Frontal cortex (tissue), 2 donors: ENCODE measurements around a stretch of chr3.

DNA sequence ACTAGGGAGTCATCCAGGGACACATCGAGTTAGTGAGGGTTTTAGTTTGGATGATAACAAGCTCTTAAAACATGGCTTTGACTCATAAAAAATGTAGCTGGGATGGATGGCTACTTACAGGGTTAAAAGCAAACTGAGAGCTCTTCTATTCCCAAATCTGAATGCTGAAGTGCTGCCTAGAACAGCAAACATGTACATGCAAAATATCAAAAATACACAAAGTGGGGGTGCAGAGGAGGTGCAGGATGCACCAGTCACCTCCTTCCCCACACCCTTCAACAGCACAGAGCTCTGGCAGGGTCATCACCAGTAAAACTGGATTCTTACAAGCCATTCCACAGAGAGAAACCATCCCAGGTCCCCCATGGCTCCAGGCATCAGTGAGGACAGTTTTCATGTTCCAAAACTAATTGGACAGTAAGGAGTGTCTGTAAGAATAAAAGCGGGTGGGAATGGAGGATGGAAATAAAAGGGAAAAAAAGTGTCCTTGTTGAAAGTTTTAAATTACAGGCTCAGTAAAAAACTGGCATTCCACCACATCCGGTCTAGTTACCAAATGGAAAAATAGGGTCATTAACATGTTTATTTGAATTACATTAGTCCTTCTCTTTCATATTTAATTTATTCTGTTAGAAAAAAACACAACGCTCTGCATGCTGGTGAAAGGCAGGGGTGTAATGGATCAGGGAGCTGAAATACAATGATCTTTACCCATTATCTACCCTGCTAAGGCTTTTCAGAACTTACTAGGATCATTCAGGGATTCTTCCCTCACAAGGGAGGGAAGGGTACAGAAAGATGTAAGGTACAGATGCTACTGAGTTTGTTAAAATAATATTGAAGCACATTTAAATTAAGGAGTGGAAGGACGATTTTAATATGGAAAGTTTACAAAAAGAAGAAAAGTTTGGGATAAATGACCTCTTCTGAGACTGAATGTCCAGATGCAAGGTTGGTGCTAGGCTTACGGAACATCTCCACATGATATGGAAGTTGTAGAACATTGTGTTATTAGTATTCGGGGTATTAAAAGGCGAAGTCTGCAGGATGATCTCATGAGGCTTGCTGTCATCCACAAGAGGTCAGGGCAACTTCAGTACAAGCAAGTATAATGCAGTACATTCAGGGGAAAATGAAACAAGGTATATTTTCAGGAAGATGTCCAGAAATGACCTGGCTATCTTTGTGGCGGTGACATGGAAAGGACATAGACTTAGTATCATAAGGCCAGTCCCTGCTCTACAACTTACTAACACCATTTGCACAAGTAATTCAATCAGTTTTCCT is 117.6 kb downstream of the TIGIT start:
- RAMPAGE, long total RNA: no peak

DNA sequence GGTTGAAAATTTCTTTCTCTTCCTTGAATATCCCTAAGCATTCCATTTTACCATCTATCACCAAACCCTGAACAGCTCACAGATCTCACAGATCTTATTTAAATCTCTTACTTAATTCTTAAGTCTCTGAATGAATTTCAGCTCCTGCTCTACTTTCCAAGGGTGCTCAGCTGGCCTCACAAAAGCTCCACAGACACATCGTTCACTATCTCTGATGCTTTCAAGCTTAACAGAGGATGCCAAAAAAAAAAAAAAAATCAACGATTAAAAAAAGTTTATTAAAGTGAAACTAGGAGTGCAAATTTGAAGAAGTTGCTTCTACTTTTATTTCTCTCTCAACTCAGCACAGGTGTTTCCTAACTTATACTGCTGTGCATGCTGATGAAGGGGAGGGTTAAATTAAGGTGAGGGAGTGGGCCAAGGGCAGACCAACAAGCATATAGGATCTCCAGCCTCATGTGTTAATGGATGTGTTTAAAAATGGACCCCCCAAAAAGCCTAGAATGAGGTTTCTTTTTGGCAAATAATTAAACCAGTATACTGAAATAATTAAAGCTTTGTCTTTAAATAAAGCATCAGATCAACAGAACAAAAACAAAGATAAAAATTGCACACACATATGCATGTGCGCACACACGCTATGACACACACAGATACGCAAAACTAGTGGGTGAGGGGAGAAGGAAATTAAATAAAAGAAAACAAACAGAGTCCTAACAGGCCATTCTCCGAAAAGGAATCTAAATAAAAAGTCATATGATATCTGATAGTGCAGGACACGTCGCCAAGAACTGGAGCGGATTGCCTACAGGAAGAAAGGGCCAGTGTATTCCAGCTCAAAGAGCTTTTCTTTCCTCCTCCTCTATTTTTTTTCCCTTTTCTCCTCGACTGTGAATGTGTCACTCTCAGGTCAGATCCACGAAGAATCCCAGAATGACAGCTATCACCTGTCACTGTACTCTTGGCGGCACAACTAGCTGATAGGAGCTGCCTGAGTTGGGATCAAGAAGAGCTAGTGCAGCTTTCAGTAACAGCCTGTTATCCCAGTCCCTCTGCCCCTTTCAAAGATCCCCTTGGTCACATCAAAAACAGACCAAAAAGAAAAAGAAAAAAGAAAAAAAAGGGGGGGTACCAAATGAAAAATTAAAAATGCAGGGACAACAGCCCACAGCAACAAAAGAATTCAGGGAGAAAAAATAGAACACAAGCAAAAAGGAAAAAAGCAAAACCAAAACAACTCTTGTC is 157.6 kb downstream of the TIGIT start:
- RAMPAGE, long total RNA: no peak

GRCh38 chr3:114539899-114540513 is 246.2 kb downstream of the TIGIT start:
- RAMPAGE, long total RNA: no peak

- RAMPAGE, long total RNA: no peak
Observed at GRCh38 chr3:114718597-114719282, 424.9 kb downstream of the TIGIT start.

GRCh38 chr3:114902619-114903359 is 244.3 kb downstream of the ZBTB20 start:
- RAMPAGE, long total RNA: no peak

DNA sequence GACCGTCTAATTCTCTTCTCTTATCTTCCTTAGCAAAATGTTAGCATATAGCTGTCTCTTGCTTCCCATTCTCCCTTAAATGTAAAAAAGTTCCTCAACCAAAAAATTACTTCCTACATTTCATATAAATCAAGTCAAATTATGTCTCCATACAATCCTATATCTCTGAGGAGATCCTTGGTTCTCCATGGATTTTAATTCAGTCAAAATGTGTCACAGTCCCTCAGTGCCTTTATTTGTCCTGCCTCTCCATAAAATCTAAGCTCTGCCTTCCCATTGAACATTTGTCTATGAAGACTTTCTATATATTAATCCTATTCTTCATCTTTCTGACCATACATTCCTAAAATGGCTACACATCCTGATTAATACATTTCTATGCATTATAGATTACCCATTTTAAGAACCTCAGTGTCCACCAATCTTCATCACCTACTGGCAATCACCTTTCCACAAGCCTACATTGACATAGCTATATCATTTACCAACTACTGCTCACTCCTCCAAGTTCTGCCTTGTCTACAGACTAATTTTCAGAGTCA is 24.6 kb downstream of the ZBTB20 start:
- RAMPAGE, long total RNA: no peak

GRCh38 chr3:115512326-115513749 is 110.5 kb upstream of the GAP43 start:
- RAMPAGE, long total RNA: no peak

DNA sequence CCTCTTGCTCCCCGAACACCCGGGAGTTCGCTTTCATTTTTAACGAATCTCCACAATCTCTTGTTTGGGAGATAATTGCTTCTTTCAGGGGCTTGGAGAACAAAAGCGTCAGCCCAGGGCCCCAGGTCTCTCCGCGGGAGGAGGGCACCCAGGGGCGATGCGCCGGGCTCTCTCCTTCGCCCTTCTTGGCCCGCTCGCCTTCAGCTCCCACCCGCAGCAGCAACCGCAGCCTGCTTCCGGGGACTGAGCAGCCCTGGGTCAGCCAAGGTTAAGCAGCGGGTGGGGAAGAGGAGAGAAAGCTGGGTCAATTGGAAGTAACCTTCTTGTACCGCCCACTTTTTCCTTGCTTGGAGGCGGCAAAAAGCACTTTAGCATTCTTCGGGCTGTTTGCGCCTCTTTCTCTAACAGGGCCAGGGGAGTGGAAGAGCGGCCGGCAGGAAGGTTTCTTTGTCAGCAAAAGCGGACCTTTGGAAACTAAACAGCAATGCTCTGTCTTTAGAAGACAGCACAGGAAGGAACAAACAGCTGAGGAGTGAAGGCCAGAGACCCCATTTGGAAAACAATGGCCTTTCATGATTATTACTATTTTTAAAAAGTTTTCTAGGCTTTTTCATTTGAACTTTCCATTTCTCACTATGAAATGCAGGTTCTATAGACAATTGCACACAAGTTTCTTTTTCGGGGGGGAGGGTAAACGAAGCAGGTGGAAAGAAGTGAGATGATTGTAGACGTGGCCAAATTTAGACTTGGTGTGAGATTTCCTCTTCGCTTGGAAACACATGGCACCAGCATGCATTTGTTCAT is 35.6 kb downstream of the GAP43 start:
- RAMPAGE, long total RNA: no peak

- RAMPAGE, long total RNA: no peak
Observed at GRCh38 chr3:117997146-117997419, 1037.6 kb downstream of the IGSF11 start.

- RAMPAGE, long total RNA: no peak
Observed at GRCh38 chr3:118851576-118852261, 182.9 kb downstream of the IGSF11 start.

DNA sequence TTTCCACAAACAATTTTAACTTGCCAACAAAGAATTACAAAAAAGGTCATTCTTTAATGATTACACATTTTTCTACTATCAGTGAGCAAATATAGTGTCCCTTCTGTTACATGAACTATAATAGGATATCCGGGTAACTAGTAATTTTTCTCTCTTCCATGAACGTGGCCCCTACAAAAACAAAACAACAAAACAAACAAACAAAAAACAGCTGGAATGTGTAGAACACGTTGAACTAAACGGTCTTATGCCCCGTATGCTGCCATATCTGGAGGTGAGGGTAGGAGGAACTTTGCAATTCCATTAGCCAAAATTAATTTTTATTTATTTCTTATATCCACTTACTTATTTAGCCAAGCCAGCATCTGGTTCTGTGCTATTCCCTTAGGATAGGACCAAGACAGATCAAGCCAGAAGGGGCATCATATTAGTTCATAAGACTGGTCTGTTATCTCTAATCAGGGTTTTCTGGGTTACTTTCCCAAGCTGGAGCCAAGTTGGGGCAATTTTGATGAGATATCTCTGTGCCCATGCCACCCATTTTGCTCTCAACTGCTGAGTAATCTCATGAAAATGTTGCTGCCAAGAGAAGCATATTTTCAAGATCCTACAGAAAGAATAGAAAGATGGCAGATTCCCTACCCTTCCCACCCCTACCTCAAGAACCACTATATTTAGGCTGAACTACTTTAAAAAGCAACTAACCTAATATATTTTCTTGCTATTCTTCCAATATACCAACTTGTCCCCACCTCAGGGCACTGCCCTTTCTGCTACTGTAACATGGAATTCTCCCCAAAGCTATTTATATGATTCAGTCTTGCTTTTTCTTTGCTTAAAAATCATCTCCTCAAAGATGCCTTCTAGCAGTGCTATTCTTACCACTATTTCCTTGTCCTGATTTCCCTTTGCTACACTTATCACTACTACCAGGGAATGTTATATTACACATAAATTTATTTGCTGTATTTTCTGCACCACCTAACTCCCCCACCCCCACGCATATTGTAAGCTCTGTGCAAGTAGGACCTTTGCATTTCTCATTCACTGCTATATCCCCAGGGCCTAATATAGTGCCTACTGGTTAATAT is 33.6 kb downstream of the TMEM39A start:
- RAMPAGE, long total RNA: no peak

DNA sequence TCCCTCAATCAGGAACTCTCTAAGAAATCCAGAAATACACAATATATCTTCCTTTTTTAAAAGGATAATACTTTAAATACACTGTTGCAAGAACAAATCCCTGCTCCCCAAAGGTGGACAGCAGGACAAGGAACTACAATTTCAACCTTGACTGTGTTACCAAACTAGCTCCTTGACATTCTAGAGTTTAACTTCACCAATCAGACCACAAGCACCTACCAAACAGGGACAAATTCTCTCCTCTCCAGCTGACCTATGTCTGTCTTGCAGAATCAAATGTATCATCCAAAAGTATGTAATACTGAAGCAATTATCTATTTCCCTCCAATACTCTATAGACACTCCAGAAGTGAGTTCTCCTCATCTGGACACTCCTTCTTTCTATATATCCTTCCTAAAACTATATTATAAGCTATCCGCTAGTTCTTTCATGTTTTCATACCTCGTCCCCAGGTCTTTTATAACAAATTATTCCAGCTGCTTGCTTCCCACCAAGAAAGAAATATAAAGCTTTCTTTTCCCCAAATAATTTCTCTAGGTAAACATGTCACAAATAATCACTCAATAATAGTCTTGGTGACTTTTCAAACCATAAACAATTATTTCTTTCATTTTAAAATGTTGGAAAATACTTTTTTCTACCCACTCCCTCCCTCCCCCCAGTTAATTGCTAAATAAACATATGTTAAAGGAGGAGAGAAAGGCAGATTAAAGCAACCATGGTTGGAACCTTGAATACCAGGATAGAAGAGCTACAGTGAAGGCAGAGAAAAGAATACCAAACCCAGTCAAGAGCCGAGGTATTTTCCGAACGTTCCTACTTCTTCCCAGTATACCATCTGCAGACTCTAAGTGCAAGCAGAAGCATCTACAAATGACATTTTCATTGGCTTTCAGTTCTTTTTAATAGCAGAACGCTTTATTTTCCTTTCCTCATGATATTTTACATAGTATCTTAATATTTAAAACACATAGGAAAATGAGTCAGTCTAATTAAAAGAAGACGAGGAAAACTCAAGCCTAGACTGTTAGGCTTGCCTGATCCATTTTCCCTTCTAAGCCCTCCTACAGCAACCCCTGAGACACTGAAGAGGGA is 3.5 kb downstream of the TMEM39A start:
- RAMPAGE, long total RNA: no peak

DNA sequence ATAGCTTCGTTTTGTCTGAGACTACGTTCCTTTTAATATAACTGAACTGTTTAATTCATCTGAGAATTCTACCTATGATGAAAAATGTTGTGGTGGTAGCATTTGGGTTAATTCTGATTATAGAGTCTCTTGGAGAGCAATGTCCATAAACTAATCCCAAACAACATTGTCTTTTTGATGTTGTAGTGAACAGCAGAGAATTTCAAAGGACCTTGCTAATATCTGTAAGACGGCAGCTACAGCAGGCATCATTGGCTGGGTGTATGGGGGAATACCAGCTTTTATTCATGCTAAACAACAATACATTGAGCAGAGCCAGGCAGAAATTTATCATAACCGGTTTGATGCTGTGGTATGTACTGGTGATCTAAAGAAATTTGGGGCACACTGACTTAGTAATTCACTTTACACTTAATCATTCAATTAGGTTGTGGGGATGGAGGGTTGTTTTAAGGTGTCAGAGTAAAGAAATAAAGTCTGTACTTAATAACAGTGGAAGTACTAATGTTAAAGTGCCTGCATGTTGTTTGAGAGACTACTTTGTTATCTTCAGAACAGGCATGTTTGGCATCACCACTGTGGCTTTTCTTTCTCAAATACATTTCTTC is 2.3 kb downstream of the TIMMDC1 start:
- RAMPAGE, long total RNA: no peak

GRCh38 chr3:119809958-119810476 is 28.1 kb downstream of the NR1I2 start:
- RAMPAGE, long total RNA: no peak

DNA sequence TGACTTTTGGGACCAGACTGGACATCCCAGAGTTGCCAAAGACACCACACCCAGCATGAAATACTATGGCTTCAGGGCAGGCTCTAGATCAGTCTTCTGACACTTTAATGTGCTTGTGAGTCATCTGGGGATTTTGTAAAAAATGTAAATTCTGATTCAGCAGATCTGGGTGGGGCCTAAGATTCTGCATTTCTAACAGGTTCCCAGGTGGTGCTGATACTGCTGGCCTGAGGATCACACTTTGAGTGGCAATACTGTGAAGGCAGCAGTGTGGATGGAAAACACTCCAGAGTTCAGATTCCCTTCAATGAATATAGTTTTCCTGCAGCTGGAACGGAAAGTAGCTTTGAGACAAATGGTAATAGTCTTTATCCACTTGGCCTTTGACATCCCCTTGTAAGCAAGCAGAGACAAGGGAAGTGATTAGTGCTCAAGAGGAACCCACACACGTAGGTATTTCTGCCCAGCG is 51.4 kb upstream of the GSK3B start:
- RAMPAGE, long total RNA: no peak

- RAMPAGE, long total RNA: no peak
Observed at GRCh38 chr3:120159867-120160655, 65.8 kb upstream of the GSK3B start.

GRCh38 chr3:120435540-120435978 is 15.2 kb downstream of the FSTL1 start:
- RAMPAGE, long total RNA: no peak

- RAMPAGE, long total RNA: no peak
Observed at GRCh38 chr3:120469339-120469988, 18.7 kb upstream of the FSTL1 start.

- RAMPAGE, long total RNA: no peak
Observed at GRCh38 chr3:120567299-120567771, 28.8 kb upstream of the NDUFB4 start.

DNA sequence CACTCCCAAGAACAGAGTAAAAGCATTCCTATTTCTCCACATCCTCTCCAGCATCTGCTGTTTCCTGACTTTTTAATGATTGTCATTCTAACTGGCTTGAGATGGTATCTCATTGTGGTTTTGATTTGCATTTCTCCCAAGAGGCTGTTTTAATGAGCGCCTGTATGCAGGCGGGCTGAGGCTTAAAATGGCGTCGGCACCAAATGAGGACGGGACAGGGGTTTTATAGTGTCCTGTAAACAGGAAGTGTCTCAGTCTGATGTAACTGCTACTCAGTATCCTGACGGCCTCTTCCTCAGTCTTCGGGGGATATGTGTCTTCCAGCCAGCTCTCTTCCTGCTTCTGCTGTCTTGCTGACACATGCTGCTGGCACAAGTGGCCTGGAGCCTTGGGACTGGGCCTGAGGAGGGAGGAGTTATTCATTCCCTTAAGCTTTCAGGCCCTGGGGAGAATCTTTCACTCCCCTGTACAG is 19.6 kb downstream of the NDUFB4 start:
- RAMPAGE, long total RNA: no peak